Helper T cell (primary cell): Measurements from ENCODE around the genes STK26, GPC4, CCDC160 and SLC9A6.

GRCh38 chrX:132022645-132023423, at the start of gene STK26:
Gene STK26, plus strand, starts transcription at chrX:132023302.
- PRO-cap, 2 experiments: peak in 2 of 2 experiments; most common plus-strand start chrX:132023302 (in 2); most common minus-strand start chrX:132023147 (in 2)

DNA sequence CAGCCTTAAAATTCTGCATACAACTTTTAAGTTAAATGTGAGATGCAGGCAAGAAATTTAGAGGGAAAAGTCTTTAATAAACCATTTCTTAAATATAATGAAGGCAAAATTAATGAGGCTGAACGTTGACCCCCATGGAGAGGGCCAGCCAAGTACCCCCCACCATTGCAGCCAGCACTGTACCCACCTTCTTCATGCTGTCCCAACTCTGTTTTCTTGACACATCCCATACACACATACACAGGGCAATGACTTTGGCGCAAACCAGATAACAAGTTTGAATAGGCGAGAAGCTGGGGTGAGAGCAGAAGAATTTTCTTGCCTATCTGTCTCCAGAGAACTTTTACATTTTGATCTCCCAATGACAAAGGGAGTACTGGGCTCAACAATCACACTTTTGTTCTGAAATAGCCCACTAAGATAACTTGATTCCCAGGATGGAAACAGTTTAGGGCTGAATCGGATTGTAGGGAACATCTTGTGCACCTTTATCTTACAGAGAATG, 77.8 kb downstream of the MBNL3 start:
- PRO-cap, 2 experiments: no peak in any of the 2 experiments

GRCh38 chrX:132413511-132414016, 75.3 kb downstream of the MBNL3 start:
- PRO-cap, 2 experiments: no peak in any of the 2 experiments

DNA sequence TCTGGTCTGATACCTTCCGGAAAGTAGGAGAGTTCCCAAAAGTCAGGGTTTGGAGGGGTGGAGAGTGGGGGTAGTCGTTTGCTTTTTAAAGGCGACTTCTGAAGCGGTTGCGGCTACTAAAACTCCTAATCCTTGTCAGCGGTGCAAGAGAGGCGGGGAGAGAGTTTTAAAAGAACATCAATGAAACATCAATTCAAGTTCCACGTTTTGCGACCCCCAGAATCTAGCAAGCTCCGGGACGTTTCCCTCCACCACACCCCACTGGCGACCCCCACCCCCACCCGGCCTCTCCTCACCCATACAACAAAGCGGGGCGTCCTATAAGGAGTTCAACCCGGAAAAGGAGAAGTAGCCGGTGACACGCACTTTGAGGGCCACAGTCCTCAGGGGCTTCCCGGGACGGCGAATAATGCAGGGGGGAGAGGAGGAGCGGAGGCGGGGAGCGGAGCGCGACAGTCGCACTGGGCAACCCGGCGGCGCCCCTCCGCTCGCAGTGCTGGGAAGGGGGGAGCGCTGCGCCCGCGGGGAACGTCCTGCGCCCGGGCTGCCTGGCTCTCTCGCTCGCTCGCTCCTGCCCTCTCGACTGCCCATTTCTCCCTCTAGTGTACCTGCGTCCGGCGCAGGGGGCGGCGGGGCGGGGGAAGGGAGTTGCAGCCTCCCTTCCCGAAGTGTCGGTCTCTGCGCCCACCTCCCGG, 1.0 kb downstream of the GPC4 start:
- PRO-cap, 2 experiments: no peak in any of the 2 experiments

GRCh38 chrX:133415017-133416167, at the start of gene GPC4:
Gene GPC4, minus strand, starts transcription at chrX:133415489.
- PRO-cap, 2 experiments: no peak in any of the 2 experiments

GRCh38 chrX:133638221-133638635, 222.9 kb upstream of the GPC4 start:
- PRO-cap, 2 experiments: no peak in any of the 2 experiments

DNA sequence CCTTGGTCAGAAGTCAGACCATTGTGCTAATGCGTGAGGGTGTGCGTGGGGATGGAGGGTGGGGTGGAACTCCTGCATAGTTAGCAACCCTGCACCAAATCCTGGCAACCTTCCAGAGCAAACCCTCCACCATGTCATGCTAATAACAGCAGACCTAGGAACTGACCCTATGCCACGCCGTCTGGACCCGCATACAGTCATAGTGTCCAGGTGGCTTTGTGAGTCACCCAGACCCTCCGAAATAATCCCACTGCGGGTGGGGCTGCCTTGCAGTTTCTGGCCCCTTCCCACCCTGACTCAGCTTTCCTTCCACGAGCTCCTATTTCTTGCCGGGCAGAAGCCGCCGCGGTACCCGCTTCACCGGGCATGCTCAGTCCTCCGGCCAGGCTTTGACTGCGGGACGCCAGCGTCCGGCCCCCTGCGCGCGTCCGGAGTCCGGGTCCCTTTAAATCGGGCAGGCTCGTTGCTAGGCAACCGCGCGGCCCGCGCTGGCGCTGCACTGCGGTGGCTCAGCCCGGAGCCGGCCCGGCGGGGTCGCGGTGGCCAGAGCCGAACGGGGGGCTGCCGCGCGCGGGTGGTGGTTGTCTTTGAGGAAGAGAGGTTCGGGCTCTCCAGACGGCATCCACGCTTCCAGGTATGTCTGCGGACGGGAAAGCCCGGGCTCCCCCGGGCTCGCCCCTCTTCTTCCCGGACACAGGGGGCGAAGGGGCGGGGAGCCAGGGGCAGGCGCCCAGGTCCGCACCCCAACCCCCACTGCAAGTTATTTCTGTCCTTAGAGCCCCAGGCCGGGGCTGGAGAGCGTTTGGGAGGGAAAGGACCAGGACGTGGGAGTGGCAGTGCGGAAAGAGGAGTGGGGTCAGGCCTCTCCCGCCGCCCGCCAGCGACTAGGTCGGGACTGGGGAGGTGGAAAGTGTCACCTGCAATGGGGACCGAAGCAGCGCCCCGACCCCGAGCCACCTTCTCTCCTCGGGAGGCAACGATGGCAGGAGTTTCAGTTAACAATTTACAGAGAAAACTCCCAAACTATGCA, at the start of gene CCDC160:
TSS of gene CCDC160 (plus strand) at position 473 of the 1,030 bp plus-strand sequence.
- PRO-cap, 2 experiments: no peak in any of the 2 experiments

- PRO-cap, 2 experiments: no peak in any of the 2 experiments
Measured at GRCh38 chrX:134473138-134473641, 13.2 kb downstream of the HPRT1 start.

DNA sequence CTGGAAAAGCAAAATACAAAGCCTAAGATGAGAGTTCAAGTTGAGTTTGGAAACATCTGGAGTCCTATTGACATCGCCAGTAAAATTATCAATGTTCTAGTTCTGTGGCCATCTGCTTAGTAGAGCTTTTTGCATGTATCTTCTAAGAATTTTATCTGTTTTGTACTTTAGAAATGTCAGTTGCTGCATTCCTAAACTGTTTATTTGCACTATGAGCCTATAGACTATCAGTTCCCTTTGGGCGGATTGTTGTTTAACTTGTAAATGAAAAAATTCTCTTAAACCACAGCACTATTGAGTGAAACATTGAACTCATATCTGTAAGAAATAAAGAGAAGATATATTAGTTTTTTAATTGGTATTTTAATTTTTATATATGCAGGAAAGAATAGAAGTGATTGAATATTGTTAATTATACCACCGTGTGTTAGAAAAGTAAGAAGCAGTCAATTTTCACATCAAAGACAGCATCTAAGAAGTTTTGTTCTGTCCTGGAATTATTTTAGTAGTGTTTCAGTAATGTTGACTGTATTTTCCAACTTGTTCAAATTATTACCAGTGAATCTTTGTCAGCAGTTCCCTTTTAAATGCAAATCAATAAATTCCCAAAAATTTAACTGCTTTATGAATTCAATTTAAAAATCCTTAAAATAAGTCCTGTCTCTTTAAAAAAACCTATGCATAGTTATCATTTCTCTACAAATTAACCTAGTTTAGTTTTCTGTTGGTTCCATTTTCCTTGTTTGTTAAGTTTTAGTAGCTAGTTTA, 40.3 kb downstream of the HPRT1 start:
- PRO-cap, 2 experiments: no peak in any of the 2 experiments

- PRO-cap, 2 experiments: no peak in any of the 2 experiments
Measured at GRCh38 chrX:134542366-134543053, 82.5 kb downstream of the HPRT1 start.

DNA sequence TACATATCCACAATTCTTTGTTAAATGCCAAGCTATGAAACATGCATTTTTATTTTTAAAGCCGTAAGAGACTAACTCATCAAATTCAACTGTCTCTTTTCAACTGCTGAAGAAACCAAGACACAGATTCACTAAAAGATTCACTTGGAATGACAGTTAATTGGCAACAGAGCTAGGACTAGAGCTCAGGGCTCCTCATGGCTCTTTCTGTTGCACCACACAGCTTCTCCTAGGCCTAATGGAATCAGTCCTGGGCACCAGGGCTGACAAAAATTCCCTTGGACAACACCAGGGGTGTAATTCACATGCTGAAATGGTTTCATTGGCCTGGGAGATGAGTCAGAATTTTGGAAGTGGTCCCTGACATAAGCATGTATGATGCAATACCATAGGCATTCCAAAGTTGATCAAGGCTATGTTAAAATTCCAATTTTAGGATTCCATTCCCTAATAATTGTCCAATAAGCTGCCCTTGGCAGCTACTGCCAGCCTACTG, 54.4 kb downstream of the PLAC1 start:
- PRO-cap, 2 experiments: no peak in any of the 2 experiments

DNA sequence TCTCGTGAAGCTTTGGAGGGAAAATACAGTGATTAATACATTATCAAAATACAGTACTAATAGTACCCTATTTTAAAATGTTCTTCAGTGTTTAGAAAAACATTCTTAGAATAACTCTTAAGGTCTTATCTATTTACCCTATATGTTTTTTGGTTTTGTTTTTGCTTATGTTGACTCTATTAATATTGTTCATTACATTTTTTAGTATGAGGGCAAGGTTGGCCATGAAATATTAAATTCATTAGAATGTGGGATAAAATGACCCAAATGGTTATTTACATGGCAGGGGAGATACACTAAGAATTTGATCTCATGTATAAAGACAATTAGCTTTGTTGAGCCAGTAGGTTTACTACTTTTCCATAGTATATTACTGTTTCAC, 33.8 kb downstream of the MOSPD1 start:
- PRO-cap, 2 experiments: no peak in any of the 2 experiments

GRCh38 chrX:134991582-134992610, 1.1 kb downstream of the SMIM10 start:
- PRO-cap, 2 experiments: no peak in any of the 2 experiments

DNA sequence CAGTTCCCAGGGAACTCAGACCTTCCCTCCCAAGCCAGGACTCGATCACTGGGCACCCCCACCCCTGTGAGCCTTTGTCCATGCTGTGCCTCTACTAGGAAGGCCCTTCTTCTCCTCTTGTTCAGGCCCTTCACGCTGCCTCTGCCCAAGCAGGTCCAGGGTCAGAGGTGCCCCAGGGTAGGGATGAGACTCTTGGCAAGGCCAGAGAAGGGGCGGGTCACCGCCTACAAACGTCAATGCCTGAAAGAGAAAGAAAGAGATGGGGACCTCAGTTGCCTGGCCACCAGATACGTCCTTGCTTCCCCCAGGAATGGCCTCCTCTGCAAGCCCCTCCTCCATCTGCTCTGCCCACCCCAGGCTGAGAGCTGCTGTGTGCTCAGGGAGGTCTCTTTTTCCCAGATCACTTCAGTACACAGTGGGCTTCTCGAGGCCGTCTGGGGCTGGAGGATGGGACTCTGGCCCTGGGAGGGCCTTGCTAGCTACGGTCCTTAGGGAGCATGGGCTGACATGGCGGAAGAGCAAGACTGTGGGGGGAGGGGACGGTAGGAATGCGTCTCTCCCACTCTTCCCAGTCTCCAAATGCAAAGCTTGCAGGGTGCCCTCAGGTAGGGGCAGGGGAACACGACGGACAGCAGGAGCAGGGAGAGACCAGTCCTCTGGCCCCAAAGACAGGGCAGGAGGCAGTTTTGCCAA, 1.5 kb downstream of the SMIM10L2B start:
- PRO-cap, 2 experiments: no peak in any of the 2 experiments

DNA sequence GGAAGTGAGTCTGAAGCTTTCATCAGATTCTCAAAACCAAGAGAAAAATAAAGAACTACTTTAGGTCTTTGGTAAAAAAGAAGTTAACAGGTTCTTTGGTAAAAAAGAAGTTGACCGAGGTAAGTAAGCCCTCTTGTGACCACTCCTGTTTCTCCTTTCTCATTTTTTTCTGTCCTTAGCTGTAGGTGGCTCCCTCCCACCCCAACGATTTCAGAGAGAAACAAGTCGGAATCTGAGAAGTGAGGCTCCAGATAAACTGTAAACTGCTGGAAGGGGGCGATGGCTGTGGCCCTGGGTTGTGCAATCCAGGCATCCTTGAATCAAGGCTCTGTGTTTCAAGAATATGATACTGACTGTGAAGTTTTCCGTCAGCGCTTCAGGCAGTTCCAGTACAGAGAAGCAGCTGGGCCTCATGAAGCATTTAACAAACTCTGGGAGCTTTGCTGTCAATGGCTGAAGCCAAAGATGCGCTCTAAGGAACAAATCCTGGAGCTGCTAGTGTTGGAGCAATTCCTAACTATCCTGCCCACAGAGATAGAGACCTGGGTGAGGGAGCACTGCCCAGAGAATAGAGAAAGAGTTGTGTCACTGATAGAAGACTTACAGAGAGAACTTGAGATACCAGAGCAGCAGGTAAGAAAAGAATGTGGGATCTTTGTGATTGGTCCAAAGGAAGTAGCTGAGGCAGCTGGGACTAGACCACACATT, 2.4 kb downstream of the ZNF449 start:
- PRO-cap, 2 experiments: no peak in any of the 2 experiments

GRCh38 chrX:135360142-135360957, 15.8 kb downstream of the ZNF449 start:
- PRO-cap, 2 experiments: no peak in any of the 2 experiments

DNA sequence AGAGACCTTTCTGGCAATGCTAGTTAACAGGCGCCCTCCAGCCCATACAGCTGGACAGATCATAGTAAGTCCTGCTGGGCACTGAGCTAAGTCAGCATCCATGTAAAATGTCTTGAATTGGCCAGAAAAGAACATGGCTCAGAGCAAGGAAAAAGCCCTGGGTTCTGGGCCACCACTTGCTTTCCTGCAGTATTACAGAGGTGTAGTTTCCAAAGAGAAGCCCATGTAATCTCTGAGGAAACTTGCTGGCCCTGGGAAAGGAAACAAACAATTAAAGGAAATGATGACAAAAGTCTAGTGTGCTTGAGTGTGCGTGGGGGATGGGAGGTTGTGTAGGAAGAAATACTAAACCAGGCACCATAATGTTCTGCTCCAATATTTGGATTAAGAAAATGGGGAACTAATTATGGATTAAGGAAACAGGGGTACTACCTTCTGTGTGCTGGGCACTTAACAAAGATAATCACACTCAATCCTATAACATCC, 37.6 kb downstream of the ZNF449 start:
- PRO-cap, 2 experiments: no peak in any of the 2 experiments

DNA sequence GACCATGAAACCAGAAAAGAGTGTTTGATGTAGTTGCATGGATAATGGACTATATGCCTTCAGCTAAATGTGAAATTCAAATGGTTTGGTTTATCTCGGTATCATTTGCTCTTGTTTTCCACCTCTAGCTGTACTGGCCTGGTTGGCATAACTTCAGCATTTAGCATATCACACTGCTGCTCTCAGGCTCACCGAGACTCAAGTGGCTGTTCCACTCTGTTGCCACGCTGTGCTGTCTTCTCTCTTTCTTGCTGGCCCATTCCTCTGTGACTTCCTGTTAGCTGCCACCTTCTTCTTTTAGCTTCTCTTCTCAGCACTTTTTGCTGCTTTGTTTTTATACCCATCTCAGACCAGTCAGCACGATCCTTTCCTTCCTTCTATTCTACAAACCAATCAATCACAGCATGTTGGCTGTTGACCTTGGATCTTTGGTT, 23.9 kb downstream of the INTS6L start:
- PRO-cap, 2 experiments: peak in 1 of 2 experiments; most common minus-strand start position 309 of the sequence (in 1)

DNA sequence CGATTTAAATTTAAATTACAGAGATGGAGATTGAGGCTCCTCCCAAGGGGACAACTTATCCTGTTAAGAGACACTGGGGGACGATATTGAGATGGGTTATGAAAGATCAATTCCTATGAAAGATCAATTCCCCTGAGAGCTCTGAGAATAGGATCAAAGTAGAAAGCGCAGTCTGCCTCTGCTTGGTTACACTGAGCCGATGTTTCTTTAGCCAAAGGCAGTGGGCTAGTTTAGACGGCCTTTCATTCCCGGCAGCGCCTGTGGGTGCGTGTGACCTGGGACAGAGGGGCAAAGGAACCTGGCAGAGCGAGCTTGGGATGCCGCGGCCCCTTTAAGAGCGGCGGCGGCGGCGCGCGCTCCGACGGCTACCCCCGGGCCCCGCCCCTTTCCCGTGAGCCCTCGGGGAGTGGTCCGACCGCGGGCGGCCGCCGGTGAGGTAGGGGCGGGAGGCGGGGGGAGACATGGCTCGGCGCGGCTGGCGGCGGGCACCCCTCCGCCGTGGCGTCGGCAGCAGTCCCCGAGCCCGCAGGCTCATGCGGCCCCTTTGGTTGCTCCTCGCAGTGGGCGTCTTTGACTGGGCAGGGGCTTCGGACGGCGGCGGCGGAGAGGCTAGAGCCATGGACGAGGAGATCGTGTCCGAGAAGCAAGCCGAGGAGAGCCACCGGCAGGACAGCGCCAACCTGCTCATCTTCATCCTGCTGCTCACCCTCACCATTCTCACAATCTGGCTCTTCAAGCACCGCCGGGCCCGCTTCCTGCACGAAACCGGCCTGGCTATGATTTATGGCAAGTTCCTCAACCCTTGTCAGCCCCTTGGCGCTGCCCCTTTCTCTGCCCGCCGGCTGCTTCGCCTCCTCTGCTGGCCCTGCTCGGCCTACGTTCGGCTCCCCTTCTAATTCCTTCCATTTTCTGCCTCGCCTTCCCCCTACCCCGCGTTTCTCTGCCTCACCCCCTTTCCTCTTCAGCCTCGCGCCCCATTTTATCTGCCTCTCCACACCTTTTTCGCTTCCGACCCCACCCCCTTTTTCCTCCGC, at the start of gene SLC9A6:
TSS of gene SLC9A6 (plus strand) at position 394 of the 1,034 bp plus-strand sequence.
- PRO-cap, 2 experiments: peak in 2 of 2 experiments; most common plus-strand start position 445 of the sequence (in 1); most common minus-strand start position 726 of the sequence (in 2)

DNA sequence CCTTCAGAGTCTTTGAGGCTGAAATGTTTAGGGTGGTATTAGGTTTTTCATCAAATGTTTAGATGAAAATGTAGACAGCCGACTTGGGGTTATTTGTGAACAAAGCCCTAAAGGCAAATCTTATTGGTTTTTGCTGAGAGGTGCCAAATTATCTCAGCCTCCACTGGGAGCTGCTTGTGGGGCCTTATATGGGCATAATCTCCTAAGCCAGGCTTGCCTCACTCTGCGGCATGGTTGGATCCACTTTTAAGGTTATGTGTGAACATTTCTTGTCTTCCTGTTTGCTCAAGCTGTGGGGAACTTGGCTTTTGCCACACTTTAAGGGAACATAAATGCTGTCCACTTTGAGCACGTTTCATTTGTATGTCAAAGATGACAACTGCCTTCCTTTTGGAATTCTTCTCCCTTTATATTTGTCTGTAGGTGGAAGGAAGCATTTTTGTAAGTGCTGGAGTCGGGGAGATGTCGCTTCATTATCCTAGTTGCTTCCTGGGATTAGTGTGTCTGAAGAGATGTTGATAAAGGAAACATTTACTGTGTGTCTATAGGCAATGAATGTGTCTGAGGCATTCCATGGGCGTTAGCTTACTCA, 78.2 kb downstream of the SLC9A6 start:
- PRO-cap, 2 experiments: no peak in any of the 2 experiments